ENCODE results near the gene SYNPO.

- PRO-cap, 2 experiments: no peak in any of the 2 experiments
Measured at GRCh38 chr5:150173671-150174148, 7.1 kb downstream of the CDX1 start.

DNA sequence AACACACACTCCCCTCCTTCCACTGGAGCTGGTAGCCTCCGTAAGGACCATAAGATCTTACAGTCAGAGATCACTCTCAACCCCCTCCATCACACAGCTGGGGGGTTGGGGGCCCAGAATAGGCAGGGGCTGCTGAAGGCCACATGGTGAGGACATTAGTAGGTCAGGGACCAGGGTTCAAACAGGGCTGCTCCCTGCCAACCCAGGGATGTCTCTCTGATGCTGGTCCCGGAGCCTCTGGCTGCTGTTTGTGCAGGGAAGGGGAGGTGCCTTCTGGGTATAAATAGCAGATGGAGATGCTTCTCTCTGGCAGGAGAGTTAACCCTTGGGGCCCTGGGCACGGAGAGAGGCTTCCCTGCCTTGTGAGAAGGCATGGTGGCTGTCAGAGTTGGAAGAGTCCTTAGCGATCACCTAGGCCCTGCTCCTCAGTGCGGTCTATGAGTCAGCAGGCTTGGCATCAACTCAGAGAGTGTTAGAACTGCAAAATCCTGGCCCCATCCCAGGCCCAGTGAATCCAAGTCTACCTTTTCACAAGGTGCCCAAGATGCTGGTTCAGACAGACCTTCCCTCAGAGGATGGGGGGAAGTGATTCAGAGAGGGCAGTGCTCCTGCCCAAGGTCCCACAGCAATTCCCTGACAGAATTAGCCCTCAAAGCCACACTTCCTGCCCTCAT lies 25.8 kb downstream of the CAMK2A start:
- PRO-cap, 2 experiments: no peak in any of the 2 experiments

GRCh38 chr5:150349628-150350391 lies 7.7 kb upstream of the TCOF1 start:
- PRO-cap, 2 experiments: no peak in any of the 2 experiments

DNA sequence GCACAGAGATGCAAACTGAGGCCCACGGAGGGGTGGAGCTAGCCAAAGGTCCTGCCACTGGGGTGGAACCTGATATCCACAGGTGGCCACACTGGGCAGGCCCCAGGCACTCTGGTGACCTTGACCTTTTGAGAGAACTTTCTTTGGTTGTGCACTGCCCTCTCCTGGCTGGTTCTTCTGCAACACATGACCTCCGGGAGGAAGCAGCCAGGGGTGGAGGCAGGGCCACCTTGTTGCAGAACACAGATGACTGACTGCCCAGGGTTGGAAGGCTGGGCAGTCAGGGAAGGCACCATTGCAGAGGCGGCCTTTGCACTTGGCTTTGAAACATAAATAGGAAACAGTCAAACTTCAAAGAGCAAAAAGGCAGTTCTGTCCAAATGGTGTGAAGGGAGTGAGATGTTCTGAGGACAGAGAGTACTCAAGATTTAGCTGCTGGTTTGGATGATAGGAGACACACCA lies 6.9 kb upstream of the TCOF1 start:
- PRO-cap, 2 experiments: no peak in any of the 2 experiments

GRCh38 chr5:150410927-150411135 lies 1.9 kb downstream of the CD74 start:
- PRO-cap, 2 experiments: no peak in any of the 2 experiments

- PRO-cap, 2 experiments: no peak in any of the 2 experiments
Measured at GRCh38 chr5:150489825-150490654, 17.9 kb upstream of the NDST1 start.

GRCh38 chr5:150511404-150512233 lies 3.7 kb downstream of the NDST1 start:
- PRO-cap, 2 experiments: no peak in any of the 2 experiments

- PRO-cap, 2 experiments: no peak in any of the 2 experiments
Measured at GRCh38 chr5:150515356-150515859, 7.5 kb downstream of the NDST1 start.

DNA sequence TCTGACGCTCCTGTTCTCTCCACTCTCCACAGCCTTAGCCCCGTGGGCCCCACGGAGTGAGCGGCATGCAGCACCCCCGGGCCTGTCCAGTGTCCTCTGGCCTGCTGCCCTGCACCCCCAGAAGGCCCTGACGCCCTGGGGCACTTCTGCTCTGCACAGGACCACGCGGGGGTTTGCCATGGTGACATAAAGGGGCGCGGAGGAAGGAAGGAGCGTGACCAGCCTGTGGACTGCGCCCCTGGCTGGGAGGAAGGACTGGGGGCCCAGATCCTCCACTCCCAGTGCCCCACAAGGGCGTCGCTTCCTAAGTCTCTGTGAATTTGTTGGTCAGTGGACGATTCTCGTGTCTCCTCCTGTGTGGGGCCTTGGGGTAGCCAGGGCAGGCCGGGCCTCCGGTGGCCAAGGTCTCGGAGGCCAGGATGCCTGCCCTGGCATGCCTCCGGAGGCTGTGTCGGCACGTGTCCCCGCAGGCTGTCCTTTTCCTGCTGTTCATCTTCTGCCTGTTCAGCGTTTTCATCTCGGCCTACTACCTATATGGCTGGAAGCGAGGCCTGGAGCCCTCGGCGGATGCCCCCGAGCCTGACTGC lies 13.0 kb downstream of the NDST1 start:
- PRO-cap, 2 experiments: no peak in any of the 2 experiments

DNA sequence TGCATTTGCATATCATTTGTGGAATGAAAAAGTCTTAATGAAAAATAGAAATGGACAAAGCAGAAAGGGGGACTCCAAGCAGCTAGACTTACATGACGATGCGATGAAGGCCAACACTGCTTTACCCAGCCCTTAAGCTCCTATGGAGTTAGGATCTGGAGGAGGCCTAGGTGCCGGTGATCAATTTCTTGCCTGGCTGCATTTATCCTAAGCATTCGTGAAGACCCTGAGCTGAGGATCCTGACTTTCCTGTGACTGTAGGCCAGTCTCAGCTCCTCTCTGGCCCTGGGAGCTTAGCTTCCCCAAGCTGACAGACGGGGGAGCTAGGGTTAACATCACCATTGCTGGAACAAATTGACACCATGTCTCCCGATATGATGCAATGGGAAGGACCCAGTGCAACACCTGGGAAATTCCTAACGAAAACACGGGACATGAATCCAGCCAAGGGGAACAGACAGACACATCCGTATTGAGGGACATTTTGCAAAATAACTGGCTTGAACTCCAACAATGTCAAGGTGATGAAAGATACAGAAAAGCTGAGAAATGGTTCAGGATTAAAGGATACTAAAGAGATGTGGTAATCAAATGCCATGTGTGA lies 52.4 kb downstream of the NDST1 start:
- PRO-cap, 2 experiments: no peak in any of the 2 experiments

GRCh38 chr5:150585649-150586432 lies 54.6 kb upstream of the SYNPO start:
- PRO-cap, 2 experiments: peak in 1 of 2 experiments; most common plus-strand start chr5:150586058 (in 1)

- PRO-cap, 2 experiments: peak in 1 of 2 experiments; most common plus-strand start chr5:150611285 (in 1); most common minus-strand start chr5:150611172 (in 1)
Measured at GRCh38 chr5:150610904-150611607, 29.4 kb upstream of the SYNPO start.

DNA sequence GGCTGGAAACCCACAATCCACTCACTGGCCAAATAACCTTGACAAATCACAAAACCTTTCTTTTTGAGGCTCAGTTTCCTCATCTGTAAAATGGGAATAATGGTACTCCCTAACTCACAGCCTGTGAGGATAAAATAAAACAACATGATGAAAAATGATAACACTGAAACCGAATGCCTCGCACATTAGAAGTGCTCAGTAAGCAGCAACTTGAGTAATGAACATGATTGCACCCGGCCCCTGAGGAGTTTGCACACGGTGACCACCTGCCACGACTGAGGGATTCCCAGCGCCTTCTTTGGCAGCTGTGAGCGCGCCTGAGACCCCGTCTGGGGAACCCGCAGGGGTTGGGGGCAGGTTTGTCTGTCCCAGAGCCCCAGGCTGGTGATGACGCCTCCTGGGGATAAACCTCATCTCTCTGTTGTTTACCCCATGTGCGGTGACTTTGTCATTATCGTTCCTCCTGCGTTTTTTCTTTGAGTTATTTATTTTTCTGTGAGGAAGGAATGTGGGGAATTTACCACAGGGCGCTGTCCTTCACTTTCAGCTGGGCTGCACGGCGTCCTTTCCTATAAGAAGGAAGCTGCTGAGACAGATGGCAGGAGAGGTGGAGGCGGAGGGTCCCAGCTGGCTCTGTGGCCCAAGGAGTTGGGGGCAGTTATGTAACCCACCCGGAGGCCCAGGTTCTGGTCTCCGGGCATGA lies 3.1 kb upstream of the SYNPO start:
- PRO-cap, 2 experiments: no peak in any of the 2 experiments

GRCh38 chr5:150640146-150641249 lies at the start of gene SYNPO:
SYNPO (plus strand) TSS chr5:150640660.
- PRO-cap, 2 experiments: peak in 2 of 2 experiments; most common plus-strand start chr5:150640660 (in 2); most common minus-strand start chr5:150640575 (in 2)

- PRO-cap, 2 experiments: no peak in any of the 2 experiments
Measured at GRCh38 chr5:150656069-150656384, 5.0 kb upstream of the MYOZ3 start.

DNA sequence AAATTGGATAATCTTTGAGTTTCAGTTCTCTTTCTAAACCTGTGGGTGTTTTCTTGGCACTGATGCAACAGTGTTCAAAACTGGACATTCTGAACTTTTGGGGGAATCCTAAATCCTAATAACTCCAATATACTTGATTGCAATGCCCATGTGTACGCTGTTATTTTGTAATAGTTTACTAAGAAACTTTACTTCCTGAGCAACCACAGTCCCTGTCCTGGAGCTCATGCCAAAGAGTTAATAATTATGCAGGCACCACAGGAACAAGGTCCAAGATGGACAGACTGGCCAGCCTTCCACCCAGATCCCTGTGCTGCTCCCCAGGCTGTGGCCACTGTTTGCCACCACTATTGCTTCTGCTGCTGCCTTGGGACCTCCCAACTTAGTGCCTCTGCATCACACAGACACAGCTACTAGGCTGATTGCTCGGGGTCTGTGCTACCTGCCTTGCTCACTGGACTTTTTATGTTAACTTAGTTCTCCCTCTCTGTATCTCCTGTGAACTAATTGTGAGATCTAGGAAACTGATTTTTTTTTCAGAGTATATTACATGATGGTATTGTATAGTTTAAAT lies 14.1 kb downstream of the IRGM start:
- PRO-cap, 2 experiments: no peak in any of the 2 experiments

GRCh38 chr5:151014888-151015442 lies 5.4 kb upstream of the GPX3 start:
- PRO-cap, 2 experiments: no peak in any of the 2 experiments

DNA sequence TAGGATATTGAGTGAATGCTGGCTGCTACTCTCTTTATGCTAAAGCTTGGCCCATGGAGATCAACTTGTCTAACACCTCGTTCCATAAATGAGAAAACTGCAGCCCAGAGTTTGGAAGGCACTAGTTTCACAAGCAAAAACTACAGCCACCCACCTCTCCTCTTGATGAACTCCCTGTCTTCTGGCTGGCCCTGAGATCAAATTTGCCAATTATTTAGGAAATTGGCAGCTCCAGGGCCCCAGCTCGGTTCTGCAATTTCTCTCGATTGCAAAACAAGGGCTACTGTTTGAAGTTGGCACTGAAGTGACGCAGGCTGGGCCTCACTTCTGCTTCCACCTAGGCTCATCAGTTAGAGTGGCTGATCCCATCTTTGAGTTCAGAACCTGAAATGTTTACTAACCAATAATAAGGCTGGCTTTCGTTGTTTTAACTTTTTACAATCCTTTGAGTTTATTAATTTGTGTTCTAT lies 3.7 kb upstream of the GPX3 start:
- PRO-cap, 2 experiments: no peak in any of the 2 experiments

GRCh38 chr5:151030255-151030949 lies 10.0 kb downstream of the GPX3 start:
- PRO-cap, 2 experiments: no peak in any of the 2 experiments

DNA sequence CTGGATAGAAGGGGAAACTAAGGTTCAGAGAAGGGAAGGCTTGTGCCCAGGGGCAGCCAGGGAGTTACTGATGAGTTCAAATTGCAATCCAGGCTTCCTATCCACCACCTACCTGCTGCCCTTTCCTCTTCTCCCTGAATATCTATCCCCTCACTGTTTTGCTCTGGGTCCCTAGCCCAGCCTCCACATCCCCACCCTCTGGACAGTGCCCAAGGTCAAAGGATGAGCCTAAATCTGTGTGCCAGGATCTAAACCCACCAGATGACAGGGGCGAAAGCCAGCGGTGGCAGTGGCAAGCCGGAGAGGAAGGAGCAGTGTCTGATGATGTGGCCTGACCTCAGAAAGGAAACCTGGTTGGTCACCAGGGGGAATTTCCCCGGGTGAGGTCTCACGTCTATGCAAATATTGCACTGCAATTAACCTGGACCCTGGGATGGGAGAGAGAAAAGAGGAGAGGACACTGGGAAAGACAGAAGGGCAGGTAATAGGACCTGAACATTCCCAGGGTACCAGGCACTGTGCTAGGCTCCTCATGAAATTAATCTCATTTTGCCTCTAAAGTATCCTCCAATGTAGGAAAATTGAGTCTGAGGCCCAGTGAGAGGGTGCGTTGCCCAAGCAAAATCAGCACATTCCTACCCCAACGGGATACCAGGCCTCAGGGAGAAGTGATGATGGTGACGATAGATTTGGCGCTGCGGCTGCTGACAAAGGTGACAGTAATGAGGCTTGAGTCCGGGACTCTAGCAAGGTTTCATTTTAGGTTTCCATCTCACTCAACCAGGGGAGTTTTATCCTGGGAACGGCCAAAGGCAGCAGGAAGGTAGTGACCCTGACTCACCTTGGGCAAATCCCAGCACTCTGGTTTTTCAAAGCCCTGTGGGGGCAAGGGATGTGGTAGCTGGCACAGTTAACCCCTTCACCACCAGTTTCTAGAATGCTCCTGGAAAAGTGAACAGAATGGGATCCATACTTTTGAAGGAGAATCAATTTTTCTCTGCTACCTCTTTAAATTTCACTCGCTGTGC lies 13.3 kb upstream of the TNIP1 start:
- PRO-cap, 2 experiments: no peak in any of the 2 experiments